Endothelial cell of umbilical vein (primary cell): ENCODE results near the genes DOK4 and KATNB1.

DNA sequence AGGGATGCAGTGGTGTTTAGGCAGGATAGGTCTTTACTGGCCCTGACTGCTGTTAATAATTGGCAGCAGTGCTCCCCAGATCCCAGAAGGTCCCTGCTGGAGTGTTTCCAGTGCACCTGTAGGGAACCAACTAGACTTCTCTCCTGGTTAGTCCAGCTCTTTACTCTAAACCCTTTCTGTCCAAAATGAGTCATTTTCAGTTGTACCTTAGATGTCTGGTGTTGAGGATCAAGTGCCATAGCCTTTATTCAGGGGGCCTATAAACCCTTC lies 8.7 kb downstream of the POLR2C start:
- PRO-cap, result no peak
CAGE:
- cytosol, long polyA minus RNA, result no peak
- cytosol, long polyA plus RNA, result no peak
- long polyA plus RNA, result no peak
- nucleus, long polyA minus RNA, result no peak
- nucleus, long polyA plus RNA, result no peak

DNA sequence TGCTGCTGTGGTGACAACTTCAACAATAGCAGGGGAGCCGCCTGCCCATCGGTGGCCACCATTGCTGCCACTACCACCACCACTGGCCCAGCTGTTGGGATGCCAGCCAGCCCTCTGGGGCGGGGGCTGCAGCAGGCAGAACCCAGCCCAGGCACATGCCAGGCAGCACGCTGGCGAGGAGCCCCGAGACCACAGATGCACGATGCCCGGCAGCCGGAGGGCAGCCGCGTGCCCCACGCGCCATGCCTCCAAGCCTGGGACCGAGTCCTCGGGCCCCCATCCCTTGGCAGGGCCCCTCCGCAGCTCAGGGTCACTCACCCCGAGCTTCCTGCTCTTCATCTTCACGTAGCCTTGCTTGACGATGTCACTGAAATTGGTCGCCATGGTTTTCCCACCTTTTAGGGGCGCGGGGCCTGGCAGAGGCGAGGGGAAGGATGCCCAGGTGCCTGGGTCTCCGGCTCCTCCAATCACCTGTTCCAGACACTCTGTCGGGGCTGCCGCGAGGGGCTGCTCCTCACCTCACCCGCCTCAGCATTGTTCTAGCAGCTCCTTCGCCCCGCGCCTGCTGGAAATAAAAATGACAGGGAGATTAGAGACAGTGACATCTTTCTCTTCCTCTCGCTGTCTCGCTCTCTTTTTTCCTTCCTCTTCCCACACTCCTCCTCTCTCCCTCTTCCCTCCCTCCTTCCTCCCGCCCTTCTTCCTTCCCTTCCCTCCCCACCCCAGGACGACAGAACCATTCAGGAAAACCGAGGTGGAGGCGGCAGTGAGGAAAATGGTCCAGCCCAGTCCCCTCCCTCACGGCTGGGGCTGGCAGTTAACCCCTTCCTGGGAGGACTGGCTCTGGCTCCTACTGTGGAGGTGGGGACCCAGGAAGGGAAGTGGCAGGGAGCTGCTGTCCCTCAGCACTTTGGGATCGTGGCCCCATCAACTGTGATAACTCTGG lies 6.9 kb downstream of the DOK4 start:
- PRO-cap, result no peak
CAGE:
- cytosol, long polyA minus RNA, result start-site peak on the minus strand centred at position 666 of the sequence, 64 bp wide, 154 reads
- cytosol, long polyA plus RNA, result start-site peak on the minus strand centred at position 646 of the sequence, 68 bp wide, 679 and 371 reads in 2 replicates
- long polyA plus RNA, result no peak
- nucleus, long polyA minus RNA, result start-site peak on the minus strand centred at position 640 of the sequence, 28 bp wide, 64 reads
- nucleus, long polyA plus RNA, result start-site peak on the minus strand centred at position 670 of the sequence, 81 bp wide, 273 and 487 reads in 2 replicates

DNA sequence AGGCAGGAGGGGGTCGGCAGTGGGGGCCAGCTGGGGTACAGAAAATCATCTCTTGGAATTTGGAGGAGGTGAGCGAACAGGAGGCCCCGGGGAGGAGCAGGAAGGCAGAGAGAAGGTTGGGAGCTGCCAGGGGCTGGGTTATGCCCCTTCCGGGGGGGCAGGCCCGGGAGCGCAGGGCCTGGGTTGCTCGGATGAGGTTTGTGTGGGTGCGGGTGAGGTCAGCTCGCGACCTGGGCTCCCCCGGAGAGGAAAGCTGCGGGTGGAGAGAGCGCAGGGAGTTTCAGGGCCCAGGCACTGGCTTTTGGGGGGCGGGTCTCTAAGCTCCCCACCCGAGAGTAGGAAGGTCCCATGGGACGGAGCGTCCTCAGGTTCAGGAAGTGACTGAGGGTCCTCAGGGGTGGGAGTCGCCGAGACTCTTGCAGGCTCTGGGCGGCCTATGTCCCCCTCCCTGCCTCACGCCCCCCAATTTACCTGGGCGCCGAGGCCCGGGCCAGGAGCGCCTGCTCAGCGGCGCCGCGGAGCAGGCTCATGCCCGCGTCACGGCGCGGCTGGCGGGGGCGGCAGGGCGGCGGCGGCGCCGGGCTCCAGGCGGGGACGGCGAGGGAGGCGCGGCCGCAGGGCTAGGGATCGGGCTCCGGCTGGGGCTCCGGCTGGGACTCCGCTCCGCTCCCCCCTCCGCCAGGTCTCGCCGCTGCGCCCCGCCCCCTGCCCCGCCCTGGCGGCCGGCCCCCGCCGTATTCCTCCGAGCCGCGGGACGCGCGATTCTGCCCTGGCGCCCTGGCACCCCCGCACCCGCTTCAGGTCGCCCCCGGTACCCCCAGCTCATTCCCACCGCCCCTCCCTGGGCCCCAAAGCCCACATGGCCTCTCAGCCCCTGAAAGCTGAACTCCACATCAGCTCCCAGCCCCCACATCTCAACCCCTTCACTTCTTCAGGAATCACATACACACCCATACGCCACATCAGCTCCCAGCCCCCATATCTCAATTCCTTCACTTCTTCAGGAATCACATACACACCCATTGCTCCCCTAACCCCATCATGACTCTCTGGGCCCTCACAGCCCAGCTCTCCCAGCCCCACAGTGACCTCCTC lies at the start of gene DOK4:
DOK4 (minus strand) TSS at position 660 of the 1,095 bp plus-strand sequence.
- PRO-cap, result bidirectional peak, plus-strand start at position 745 of the sequence, minus-strand start at position 671 of the sequence
CAGE:
- cytosol, long polyA minus RNA, result no peak
- cytosol, long polyA plus RNA, result no peak
- long polyA plus RNA, result no peak
- nucleus, long polyA minus RNA, result no peak
- nucleus, long polyA plus RNA, result no peak

- PRO-cap, result no peak
CAGE:
- cytosol, long polyA minus RNA, result no peak
- cytosol, long polyA plus RNA, result no peak
- long polyA plus RNA, result no peak
- nucleus, long polyA minus RNA, result no peak
- nucleus, long polyA plus RNA, result no peak
Observed at GRCh38 chr16:57592412-57593242, 35.8 kb upstream of the ADGRG1 start.

GRCh38 chr16:57667065-57667948 lies 799 bp upstream of the ADGRG3 start:
- PRO-cap, result no peak
CAGE:
- cytosol, long polyA minus RNA, result no peak
- cytosol, long polyA plus RNA, result no peak
- long polyA plus RNA, result no peak
- nucleus, long polyA minus RNA, result no peak
- nucleus, long polyA plus RNA, result no peak

- PRO-cap, result unidirectional peak, plus-strand start at chr16:57735781; unidirectional peak, plus-strand start at chr16:57735992
CAGE:
- cytosol, long polyA minus RNA, result start-site peak on the plus strand at chr16:57735737-57735810, 84 reads
- cytosol, long polyA plus RNA, result start-site peak on the plus strand at chr16:57735770-57735854, 274 and 226 reads in 2 replicates
- long polyA plus RNA, result start-site peak on the plus strand at chr16:57735742-57735840, 220 and 408 reads in 2 replicates
- nucleus, long polyA minus RNA, result start-site peak on the plus strand at chr16:57735780-57735840, 202 reads
- nucleus, long polyA plus RNA, result start-site peak on the plus strand at chr16:57735770-57735861, 253 and 295 reads in 2 replicates
Observed at GRCh38 chr16:57735663-57736458, at the start of gene KATNB1. Gene KATNB1 (plus strand): TSS chr16:57735770.

- PRO-cap, result no peak
CAGE:
- cytosol, long polyA minus RNA, result no peak
- cytosol, long polyA plus RNA, result no peak
- long polyA plus RNA, result no peak
- nucleus, long polyA minus RNA, result no peak
- nucleus, long polyA plus RNA, result no peak
Observed at GRCh38 chr16:57775561-57776324, 26.5 kb downstream of the KIFC3 start.

DNA sequence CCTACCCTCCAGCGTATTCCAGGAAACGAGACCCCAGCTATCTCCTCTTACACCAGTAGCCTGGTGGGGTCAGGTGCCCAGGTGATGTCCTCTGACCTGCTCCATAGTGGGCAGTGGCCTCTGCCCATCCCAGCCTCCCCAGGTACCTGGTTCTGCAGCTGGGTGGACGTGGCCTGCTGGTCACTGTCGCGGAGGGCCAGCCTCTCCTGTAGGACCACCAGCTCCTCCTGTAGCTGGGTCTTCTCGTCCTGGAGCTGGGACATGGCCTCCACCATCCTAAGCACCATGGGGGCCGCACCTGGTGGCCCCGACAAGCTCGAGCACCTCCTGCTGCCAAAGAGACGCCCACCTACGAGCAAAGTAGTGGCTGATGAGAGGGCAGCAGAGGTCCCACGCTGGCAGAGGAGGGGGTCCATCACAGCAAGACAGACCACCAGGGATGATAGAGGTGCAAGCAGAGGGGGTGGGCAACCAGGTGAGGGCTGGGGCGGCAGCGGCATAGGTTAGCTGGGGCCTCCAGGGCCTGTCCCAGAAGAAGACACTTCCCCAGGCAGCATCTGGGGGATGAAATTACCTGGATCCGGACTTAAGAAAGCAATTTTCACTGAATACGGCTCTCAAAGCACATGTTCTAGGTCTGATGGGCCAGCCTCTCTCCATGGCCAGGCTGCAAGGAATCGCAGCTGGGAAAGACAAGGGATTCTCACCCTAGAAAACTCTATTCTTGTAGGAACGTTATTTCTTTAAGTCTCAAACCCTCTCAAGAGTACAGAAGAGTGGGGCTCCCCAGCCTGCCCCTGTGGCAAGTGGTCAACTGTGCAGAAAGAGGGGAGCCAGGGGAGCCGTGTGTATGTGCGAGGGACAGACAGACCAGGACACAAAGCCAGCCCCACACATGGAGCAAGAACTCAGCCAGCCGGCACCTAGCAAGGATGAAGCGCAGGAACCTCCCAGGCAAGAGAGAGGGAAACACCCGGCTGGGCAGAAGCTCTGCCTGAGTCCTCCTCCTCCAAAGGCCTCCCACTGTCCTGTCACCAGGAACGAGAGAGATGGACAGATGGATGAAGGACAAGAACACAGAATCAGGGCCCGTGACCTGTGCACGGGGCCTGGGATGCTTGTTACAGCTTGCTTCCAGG lies 16.6 kb downstream of the KIFC3 start:
- PRO-cap, result no peak
CAGE:
- cytosol, long polyA minus RNA, result no peak
- cytosol, long polyA plus RNA, result no peak
- long polyA plus RNA, result no peak
- nucleus, long polyA minus RNA, result no peak
- nucleus, long polyA plus RNA, result no peak

GRCh38 chr16:57803183-57803850 lies 1.0 kb upstream of the KIFC3 start:
- PRO-cap, result no peak
CAGE:
- cytosol, long polyA minus RNA, result no peak
- cytosol, long polyA plus RNA, result no peak
- long polyA plus RNA, result no peak
- nucleus, long polyA minus RNA, result no peak
- nucleus, long polyA plus RNA, result no peak

GRCh38 chr16:57824665-57825080 lies 22.4 kb upstream of the KIFC3 start:
- PRO-cap, result no peak
CAGE:
- cytosol, long polyA minus RNA, result no peak
- cytosol, long polyA plus RNA, result no peak
- long polyA plus RNA, result no peak
- nucleus, long polyA minus RNA, result no peak
- nucleus, long polyA plus RNA, result no peak

DNA sequence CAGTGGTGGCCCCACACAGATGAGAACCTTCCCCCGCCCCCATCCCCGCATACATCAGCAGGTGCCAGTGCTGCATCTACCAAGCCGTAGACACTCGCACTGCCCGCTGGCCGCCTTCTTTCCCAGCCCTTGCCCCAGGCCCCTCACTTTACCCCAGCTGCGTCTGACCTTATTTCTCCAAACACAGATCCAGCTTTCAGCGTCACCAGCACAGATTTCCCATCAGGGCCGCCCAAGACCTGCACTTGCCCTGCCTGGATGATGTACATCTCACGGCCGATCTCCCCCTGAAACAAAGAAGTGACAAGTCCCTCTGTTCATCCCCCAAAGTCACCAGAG lies 73.3 kb downstream of the CNGB1 start:
- PRO-cap, result no peak
CAGE:
- cytosol, long polyA minus RNA, result no peak
- cytosol, long polyA plus RNA, result no peak
- long polyA plus RNA, result no peak
- nucleus, long polyA minus RNA, result no peak
- nucleus, long polyA plus RNA, result no peak

- PRO-cap, result no peak
CAGE:
- cytosol, long polyA minus RNA, result no peak
- cytosol, long polyA plus RNA, result no peak
- long polyA plus RNA, result no peak
- nucleus, long polyA minus RNA, result no peak
- nucleus, long polyA plus RNA, result no peak
Observed at GRCh38 chr16:58025883-58026510, 443 bp downstream of the MMP15 start.

- PRO-cap, result no peak
CAGE:
- cytosol, long polyA minus RNA, result no peak
- cytosol, long polyA plus RNA, result no peak
- long polyA plus RNA, result no peak
- nucleus, long polyA minus RNA, result no peak
- nucleus, long polyA plus RNA, result no peak
Observed at GRCh38 chr16:58045581-58046422, 20.2 kb downstream of the MMP15 start.

- PRO-cap, result no peak
CAGE:
- cytosol, long polyA minus RNA, result no peak
- cytosol, long polyA plus RNA, result no peak
- long polyA plus RNA, result no peak
- nucleus, long polyA minus RNA, result no peak
- nucleus, long polyA plus RNA, result no peak
Observed at GRCh38 chr16:58119232-58120006, 9.8 kb downstream of the CFAP20 start.

GRCh38 chr16:58418979-58420065 lies 27.1 kb downstream of the GINS3 start:
- PRO-cap, result no peak
CAGE:
- cytosol, long polyA minus RNA, result no peak
- cytosol, long polyA plus RNA, result no peak
- long polyA plus RNA, result no peak
- nucleus, long polyA minus RNA, result no peak
- nucleus, long polyA plus RNA, result no peak

DNA sequence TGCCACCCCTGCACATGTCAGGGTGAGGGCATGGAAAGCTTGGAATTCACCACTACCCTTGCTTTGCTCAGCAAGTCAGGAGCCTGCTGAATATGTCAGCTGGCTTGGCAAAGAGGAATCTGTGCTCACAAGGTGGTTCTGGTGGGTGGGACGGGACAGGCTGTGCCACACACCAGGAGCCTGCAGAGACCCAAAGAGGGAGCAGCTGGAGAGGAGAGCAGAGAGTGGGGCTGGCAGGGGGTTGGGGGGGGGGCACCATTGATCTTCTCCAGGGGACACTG lies 48.7 kb upstream of the NDRG4 start:
- PRO-cap, result no peak
CAGE:
- cytosol, long polyA minus RNA, result no peak
- cytosol, long polyA plus RNA, result no peak
- long polyA plus RNA, result no peak
- nucleus, long polyA minus RNA, result no peak
- nucleus, long polyA plus RNA, result no peak

GRCh38 chr16:58465462-58465657 lies 34.6 kb upstream of the NDRG4 start:
- PRO-cap, result no peak
CAGE:
- cytosol, long polyA minus RNA, result no peak
- cytosol, long polyA plus RNA, result no peak
- long polyA plus RNA, result no peak
- nucleus, long polyA minus RNA, result no peak
- nucleus, long polyA plus RNA, result no peak

DNA sequence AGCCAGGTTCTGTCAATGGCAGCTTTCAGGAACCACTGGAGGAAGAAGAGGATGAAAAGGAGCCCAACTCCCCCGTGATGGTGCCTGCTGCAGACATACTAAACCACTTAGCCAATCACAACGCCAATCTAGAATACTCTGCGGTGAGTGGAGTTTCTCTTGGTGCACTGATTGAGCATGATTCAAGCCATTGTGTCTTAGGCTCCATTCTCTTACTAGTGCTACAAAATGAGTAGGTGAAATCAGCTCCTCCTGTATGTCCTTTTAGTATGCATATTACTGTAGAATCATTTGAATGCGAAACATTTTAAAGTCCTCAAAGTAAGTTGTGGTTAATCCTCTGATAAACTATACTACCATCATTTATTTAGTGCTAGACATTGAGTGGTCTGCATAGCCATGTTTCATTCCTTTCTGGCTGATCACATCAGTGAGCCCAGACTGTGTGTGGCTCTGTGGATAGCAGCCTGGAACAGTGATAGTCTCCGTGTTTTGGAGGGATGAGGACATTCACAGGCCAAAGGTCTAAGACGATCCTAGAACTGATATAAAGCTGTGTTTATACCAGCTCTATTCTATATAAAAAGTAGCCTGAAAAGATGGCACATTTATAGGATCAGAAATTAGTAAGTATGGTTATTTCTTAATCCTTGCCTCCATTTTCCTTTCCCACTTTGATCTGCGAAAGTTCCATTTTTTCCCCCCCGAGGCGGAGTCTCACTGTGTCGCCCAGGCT lies 1.6 kb downstream of the SETD6 start:
- PRO-cap, result no peak
CAGE:
- cytosol, long polyA minus RNA, result no peak
- cytosol, long polyA plus RNA, result no peak
- long polyA plus RNA, result no peak
- nucleus, long polyA minus RNA, result no peak
- nucleus, long polyA plus RNA, result no peak

DNA sequence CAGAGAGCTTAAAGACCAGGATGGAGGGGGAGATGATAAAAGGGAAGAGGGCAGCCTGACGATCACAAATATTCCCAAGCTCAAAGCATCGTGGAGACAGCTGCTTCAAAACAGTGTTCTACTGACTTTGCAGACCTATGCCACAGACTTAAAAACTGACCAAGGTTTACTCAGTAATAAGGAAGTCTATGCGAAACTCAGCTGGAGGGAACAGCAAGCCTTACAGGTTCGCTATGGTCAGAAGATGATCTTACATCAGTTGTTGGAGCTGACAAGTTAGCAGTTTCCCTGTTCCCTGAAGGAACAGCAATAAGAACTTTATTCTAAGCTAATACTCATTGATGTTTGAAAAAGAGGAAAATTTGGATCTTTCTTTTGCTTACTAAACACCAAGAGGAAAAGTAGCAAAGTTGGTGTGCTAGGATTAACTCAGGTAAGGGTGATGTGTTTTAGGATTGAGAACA lies 3.5 kb downstream of the SETD6 start:
- PRO-cap, result no peak
CAGE:
- cytosol, long polyA minus RNA, result no peak
- cytosol, long polyA plus RNA, result no peak
- long polyA plus RNA, result no peak
- nucleus, long polyA minus RNA, result no peak
- nucleus, long polyA plus RNA, result no peak

GRCh38 chr16:58732701-58733215 lies 1.4 kb downstream of the GOT2 start:
- PRO-cap, result no peak
CAGE:
- cytosol, long polyA minus RNA, result no peak
- cytosol, long polyA plus RNA, result no peak
- long polyA plus RNA, result no peak
- nucleus, long polyA minus RNA, result no peak
- nucleus, long polyA plus RNA, result no peak